Lower leg skin (tissue), 2 donors: ENCODE measurements around a stretch of chr1.

GRCh38 chr1:188757570-188758376 is 1719.9 kb downstream of the BRINP3 start:
- PRO-cap = no peak
- RAMPAGE, long total RNA, 2 experiments = no peak in any of the 2 experiments

- PRO-cap = no peak
- RAMPAGE, long total RNA, 2 experiments = no peak in any of the 2 experiments
Measured at GRCh38 chr1:190564423-190564712, 86.7 kb upstream of the BRINP3 start.

DNA sequence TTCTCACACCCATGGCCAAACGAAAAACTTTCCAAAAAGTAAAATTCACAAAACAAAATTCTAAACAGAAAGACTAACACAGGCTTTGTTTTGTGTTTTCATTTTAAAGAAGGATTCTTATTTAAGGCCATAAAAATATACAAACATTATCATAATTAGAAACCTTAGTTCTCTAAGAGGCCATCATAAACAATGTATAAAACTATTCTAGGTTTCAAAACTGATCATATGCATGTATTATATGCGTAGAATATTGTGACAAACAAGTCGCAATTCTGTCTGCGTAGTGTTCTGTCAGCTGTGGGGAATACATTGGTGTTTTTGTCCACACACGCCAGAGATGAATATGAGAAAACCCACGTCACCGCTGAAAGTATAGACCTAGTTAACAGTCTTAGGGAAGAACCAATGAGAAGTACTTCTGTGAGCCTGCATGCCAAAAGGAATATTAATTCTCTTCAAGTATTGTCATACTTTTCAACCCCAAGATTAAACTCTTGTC is 55.5 kb upstream of the RGS1 start:
- PRO-cap = no peak
- RAMPAGE, long total RNA, 2 experiments = no peak in any of the 2 experiments

GRCh38 chr1:192807937-192808964 is 588 bp upstream of the RGS2 start:
- PRO-cap = unidirectional peak, minus-strand start at chr1:192808498; unidirectional peak, minus-strand start at chr1:192808621; bidirectional peak, plus-strand start at chr1:192809041, minus-strand start at chr1:192808900
- RAMPAGE, long total RNA, 2 experiments = no peak in any of the 2 experiments

DNA sequence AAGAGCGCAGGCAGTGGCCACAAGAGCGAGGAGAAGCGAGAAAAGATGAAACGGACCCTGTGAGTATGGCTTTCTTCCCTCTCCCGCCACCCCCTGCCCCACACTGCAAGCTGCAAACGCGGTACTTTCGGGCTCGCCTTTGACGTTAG is 158 bp downstream of the RGS2 start:
- PRO-cap = no peak
- RAMPAGE, long total RNA, 2 experiments = no peak in any of the 2 experiments

- PRO-cap = bidirectional peak, plus-strand start at chr1:193060134, minus-strand start at chr1:193060070
- RAMPAGE, long total RNA, 2 experiments = start-site peak on the plus strand in 1 of 2 experiments, at chr1:193060102-193060155 at its widest, 29 reads per replicate; start-site peak on the minus strand in 1 of 2 experiments, at chr1:193060047-193060085 at its widest, 120 reads per replicate
Measured at GRCh38 chr1:193059814-193060648, 619 bp downstream of the RO60 start.

- PRO-cap = bidirectional peak, plus-strand start at chr1:193122132, minus-strand start at chr1:193121769
- RAMPAGE, long total RNA, 2 experiments = no peak in any of the 2 experiments
Measured at GRCh38 chr1:193121511-193121921, 315 bp upstream of the CDC73 start.

DNA sequence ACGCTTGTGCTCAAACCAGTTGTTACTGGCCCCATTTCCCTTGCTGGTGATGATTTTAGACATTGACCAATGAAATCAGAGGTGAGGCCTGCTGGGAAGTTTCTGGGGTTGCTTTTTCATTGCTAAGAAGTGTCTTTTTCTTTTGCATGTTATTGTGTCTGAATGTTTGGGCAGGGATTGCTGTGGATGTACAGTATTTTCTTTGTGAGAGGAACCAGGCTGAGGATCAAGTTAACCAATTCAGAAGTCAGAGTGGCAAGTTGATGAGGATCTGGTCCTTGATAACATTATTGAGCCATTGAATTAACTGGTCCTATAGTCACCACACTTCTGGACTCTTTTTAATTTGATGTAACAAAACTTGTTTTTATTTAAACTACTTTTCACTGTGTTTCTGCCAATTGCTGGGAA is 448.2 kb upstream of the B3GALT2 start:
- PRO-cap = no peak
- RAMPAGE, long total RNA, 2 experiments = no peak in any of the 2 experiments

DNA sequence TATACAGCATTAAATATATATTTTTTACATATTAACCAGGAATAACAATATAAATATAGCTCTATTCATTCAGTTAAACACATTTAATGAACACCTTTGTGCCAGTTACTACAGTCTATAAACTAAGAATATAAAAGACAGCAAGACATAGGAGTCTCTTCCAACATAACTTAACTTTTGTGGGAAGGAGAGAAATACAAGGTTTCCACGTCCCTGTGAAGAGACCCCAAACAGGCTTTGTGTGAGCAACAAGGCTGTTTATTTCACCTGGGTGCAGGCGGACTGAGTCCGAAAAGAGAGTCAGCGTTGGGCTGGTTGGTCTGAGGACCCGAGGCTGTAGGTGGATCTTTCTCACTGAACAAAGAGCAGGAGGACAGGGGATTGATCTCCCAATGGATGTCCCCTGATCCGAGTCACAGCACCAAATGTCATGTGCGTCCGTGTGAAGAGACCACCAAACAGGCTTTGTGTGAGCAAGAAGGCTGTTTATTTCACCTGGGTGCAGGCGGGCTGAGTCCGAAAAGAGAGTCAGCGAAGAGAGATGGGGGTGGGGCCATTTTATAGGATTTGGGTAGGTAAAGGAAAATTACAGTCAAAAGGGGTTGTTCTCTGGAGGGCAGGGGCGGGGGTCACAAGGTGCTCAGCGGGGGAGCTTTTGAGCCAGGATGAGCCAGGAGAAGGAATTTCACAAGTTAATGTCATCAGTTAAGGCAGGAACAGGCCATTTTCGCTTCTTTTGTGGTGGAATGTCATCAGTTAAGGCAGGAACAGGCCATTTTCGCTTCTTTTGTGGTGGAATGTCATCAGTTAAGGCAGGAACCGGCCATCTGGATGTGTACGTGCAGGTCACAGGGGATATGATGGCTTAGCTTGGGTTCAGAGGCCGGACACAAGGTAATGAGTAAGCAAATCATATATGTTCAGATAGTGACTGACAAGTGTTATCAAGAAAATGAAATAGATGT is 760.2 kb downstream of the KCNT2 start:
- PRO-cap = no peak
- RAMPAGE, long total RNA, 2 experiments = no peak in any of the 2 experiments

GRCh38 chr1:196654308-196654717 is 2.5 kb downstream of the CFH start:
- PRO-cap = no peak
- RAMPAGE, long total RNA, 2 experiments = no peak in any of the 2 experiments

GRCh38 chr1:196726248-196726998 is 48.2 kb upstream of the CFHR3 start:
- PRO-cap = no peak
- RAMPAGE, long total RNA, 2 experiments = no peak in any of the 2 experiments

GRCh38 chr1:196823446-196823695 is 3.8 kb downstream of the CFHR1 start:
- PRO-cap = no peak
- RAMPAGE, long total RNA, 2 experiments = no peak in any of the 2 experiments

DNA sequence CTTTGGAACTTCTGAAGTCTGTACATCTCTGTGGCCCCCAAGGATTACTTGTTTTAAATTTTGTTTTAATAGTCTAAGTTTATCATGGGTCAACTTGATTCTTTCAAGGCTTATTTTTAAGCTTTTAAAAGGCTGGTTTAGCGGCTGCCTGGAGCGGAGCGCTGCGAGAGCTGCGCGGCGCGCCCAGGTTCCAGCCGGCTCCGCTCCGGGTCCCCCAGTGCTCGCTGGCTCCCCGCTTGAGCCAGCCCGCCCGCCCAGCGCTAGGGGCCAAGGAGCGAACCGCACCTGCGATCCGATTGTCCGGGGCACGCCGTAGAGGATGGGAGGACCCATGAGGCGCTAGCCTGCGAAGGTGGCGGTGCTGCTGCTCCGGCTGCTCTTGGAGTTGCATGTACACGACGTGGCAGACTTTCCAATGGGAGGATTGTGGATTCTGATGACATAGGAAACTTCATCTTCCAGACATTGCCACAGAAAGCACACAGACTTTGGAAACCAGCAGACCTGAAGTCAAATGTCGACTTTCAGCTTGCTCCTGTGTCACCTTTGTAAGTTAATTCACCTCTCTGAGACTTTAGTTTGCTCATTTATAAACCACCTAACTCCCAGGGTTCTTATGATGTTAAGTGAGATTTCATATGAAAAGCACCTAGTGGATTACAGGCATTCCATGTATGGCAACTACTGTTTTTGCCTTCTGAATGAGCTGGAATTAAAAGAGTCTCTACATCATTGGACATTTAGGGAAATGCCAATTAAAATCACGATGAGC is 9.8 kb upstream of the CFHR4 start:
- PRO-cap = no peak
- RAMPAGE, long total RNA, 2 experiments = no peak in any of the 2 experiments

DNA sequence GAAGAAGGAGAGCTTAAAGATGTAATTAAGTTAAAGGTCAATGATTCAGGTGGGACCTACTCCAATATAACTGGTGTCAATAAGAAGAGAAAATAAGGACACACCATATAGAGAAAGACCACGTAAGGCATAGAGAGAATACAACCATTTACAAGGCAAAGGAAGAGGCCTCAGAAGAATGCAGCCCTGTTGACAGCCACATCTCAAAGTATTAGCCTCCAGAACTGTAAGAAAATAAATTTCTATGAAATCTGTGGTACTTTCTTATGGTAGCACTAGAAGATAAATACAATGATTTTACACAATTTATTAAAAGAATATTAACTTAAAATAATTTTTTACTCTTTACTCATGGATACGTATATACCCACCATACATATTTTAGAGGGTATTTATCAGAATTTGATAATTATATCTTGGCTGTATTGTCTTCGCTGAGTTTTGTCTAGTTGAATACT is 1.9 kb downstream of the CFHR4 start:
- PRO-cap = no peak
- RAMPAGE, long total RNA, 2 experiments = no peak in any of the 2 experiments

DNA sequence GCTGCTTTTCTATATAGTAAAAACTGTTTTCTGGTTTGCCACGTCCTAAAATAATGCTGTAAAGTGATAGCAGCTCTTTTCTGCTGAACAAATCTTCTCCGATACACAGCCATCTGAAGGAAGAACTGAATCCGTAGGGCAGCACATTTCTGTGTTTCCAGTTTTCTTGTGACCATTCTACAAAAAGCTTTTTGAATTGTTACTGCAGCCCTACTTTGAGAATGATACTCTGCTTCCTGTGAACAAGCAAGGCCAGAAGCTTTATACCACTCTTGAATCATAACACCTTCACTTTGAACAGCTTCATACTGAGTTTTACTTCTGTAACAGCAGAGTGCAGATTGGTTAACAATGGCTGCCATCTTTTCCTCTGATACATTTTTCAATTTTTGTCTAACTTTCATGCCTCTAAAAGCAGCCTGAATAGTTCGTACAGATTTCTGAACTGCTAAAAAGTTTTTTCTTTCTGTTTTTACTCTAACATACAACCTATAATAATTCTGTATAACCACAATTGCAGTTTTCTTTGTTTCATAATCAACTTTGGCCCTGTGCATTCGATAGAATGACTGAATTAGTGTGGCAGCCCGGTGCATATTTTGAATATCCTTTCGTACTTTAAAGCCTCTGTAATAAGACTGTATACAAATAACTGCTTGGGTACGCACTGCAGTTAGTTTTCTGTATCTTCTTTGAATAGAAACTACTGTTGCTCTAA is 33.7 kb upstream of the F13B start:
- PRO-cap = no peak
- RAMPAGE, long total RNA, 2 experiments = no peak in any of the 2 experiments

DNA sequence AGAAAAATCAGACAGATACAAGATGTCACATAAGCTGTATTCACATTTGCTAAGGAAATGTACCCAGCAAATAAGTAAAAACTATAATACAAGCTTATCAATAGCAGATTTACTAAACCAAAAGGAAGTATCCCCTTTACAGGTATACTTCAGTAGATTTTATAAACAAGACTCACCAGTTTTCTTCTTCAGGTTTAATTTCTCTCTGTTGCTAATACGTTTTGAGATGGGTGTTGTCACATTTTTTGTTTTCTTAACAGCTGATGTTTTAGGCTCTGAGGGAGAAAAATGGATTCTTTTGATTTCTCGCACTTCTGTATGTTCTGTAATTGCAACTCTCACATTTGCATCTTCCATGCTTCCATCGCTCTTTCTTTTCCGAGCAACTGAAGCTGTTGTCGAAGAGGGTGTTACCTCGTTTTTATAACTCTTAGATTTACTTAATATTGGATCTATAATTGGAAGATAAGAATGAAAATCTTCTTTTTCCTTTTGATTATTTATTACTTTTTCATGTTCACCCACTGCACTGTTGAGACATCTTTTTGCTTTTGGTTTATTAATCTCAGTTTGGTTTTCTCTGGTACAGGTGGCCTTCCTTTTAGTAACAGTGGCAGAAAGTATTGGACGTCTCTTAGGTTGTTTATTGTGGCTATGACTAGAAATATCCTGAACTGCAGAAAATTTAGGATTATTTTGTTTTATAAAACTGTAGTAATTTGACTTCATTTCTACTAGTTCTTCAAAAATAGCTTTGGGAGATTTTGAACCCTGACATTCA is 4.1 kb downstream of the ASPM start:
- PRO-cap = no peak
- RAMPAGE, long total RNA, 2 experiments = no peak in any of the 2 experiments

DNA sequence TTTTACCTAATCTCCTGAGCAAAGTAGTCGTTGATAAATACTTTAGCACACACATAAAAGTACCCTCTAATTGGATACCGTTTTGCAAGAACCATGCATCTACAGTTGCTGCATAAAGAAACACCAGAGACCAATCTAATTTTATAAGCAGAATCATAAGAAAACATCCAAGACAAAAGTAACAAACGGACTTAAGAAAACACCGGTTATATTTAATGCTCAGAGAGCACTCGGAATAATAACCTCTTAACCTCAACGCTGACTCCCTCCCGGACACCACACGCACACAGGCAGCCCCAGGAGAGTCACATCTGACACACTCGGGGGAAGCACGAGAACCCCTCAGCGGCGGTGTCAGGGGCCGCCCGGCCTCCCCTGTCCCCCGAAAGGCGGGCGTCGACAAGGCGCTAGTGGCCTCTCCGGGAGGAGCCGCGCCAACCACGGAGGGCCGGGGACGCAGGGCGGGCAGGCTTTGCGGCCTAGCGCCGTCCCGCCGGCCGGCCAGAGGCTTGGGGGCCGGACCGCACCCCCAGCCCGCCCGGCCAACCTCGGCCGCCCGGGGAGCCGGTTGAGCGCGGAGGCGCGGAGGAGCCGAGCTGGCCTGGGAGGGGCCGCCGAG is 690 bp downstream of the DENND1B start:
- PRO-cap = bidirectional peak, plus-strand start outside the sequence, minus-strand start at position 556 of the sequence
- RAMPAGE, long total RNA, 2 experiments = no peak in any of the 2 experiments

- PRO-cap = no peak
- RAMPAGE, long total RNA, 2 experiments = no peak in any of the 2 experiments
Measured at GRCh38 chr1:198088436-198089067, 68.2 kb upstream of the NEK7 start.

DNA sequence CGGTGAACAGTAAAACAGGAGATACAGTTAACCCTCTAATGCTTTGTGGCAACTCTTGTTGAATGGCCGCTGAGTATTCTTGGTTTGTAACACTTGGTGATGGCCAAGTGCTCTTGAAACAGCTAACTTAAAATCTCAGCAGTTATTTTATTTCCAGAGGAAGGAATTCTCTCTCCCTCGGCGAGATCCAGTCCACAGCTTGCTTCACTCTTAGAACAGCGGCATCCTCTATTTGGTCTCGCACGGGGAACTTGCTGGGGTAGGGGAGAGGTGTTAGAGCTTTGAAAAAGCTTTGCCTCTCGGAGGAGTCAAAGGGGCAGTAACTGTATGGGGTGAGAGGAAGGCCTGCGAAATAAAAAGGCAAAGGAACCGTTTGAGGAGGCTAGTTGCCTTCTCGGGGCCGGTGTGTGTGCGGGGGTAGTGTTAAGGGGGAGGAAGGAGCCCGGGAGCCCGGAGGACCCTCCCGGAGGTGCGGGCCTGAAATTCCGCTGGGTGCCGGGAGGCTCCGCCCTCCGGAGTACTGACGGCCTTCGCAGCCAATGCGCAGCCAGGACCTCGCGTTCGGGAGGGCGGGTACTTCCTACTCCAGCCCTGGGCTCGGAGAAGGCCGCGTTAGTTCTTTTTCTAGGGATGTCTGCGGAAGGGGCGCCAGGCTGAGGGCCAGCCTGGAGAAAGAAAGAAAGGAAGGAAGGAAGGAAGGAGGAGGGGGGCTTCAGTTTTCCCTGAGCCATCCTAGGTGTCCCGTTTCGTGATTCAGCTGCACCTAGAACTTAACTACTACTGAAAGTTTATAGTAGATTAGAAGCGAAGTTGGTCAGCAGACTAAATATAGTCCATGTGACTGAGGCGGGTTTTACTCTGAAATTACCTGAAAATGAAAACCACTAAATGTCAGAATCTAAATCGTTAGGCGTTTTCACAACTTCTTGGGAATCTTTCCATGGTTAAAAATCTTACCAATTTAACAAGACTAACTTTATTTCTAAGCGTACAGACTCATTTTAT is 2.1 kb downstream of the NEK7 start:
- PRO-cap = bidirectional peak, plus-strand start at position 588 of the sequence, minus-strand start at position 519 of the sequence
- RAMPAGE, long total RNA, 2 experiments = no peak in any of the 2 experiments

DNA sequence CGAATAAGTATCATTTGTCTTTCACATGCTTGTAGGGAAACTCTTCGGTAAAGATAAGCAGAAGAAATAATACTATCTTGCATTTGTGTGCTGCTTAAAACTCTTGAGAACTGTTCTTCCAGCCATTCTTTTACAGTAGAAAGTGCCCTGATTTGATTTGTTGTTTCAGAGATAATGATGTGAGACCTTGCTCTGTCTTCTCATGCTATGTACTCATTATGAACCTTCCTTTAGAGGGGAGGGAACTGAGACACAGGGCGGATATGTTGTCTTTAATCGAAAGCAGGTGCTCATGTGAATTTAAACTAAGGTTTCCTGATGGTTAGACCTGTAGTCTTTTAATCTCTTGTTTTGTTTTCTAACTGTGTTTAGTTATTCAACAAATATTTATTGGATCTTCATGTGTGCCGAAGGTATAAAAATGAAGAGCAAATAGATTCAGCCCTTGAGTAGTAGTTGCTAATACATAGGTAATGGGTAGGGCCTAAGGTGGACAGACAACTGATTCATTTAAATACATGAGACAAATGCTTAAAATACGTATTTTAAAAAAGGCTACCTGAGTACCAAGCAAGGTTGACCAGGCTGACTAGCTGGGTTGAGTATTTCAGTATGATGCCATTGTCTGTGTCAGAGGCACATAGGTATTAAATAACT is 19.1 kb downstream of the NEK7 start:
- PRO-cap = no peak
- RAMPAGE, long total RNA, 2 experiments = no peak in any of the 2 experiments